Frontal cortex (tissue), 2 donors: ENCODE results near the gene MTIF2.

DNA sequence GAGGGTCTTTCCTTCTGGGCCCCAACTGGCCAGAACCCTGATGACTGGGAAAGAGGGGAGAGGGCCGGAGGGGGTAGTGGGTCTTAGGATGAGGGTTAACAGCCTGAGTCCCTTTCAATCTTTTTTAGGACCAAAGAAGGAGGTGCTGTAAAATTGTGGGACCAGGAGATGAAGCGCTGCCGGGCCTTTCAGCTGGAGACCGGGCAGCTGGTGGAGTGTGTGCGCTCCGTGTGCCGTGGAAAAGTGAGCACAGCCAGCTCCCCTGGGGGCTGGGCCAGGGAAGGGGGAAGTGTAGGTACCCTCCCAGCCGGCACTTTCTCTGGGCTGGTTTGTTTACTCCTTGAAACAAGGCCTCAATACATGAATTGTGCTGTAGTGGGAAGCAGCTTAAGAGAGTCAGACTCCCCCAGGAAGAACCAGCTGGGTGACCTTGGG is 90.1 kb downstream of the RTN4 start:
- RAMPAGE, long total RNA = no peak

GRCh38 chr2:54962141-54962916 is 87.9 kb downstream of the RTN4 start:
- RAMPAGE, long total RNA = no peak

- RAMPAGE, long total RNA = no peak
Observed at GRCh38 chr2:54969415-54970707, 80.4 kb downstream of the RTN4 start.

DNA sequence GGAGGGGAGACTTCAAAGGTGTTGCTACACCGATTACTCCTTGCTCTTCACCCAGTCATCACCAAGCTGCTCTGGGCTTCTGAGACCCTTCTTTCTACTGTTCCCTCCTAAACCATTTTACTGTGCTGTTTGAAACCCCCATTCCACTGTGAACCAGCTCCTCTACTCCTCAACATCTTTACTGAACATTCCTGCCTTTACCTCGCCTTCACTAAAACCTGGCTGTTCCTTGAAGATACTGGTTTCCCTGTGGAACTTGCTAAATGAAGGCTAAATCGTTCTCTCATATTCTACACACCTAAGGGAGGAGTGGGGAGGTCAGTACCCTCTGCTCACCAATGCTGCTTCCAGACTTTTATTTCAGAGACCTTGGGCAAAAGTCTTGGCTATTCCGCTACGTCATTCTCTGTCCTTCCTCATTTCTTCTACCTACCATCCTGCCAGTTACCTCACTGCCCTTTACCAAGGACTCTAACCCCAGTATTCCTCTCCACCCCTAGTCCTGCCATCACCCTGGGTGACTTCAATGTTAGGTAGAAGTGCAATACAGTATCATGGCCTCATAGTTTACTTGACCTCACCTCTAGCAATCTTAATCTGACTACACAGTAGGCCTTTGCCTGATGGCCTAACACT is 27.9 kb downstream of the RTN4 start:
- RAMPAGE, long total RNA = no peak

DNA sequence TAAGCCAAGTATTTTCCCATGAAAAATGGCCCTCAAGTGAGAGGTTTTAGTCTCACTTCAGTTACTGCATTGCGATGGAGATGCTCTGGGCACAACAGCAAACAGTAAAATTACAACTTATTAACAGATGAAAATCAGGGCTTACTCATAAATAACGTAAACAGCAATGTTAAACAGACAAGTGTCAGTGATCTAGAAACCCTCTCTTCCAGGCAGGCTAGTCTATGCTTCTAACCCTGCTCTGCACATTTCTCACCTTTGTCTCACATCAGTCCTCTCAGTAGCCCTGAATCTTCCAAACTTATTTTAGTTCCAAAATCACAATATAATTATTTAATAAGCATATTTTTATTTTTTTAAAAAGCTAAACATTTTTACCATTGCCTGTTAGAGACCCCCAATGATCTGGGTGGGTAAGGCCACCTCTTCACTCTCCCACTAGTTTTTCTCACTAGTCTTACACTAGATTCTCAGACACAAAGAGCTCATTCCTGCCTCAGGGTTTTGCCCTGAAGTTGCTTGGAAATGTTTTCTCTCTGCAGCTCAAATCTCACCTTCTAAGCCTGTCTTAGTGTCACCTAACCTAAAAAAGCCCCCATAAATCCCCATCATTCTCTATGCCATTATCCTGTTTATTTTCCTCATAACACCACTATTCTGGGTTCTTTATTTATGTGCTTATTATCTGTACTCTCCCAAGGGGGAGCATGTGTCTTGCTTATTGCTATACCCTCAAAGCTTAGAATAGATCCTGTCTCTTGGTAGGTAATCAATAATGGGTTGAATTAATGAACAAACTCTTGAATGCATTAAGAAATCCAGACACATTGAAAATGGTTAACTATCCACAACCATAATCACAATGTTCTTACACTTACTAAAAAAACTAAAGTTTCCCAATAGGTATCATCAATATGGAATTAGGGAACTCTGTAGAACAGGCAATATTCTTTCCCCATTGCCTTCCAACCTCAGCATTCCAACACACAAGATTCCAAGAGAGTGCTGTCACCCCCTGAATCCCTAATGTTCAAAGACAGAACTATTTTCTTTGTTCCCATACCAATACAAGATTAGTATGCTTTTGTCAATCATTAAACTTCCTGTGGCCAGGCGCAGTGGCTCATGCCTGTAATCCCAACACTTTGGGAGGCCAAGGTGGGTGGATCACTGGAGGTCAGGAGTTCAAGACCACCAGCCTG is 3.9 kb downstream of the RTN4 start:
- RAMPAGE, long total RNA = no peak

GRCh38 chr2:55232943-55233747 is 657 bp downstream of the RPS27A start:
- RAMPAGE, long total RNA = no peak

GRCh38 chr2:55269095-55269704 is at the start of gene MTIF2:
MTIF2 (minus strand) TSS chr2:55269231.
- RAMPAGE, long total RNA = no peak

DNA sequence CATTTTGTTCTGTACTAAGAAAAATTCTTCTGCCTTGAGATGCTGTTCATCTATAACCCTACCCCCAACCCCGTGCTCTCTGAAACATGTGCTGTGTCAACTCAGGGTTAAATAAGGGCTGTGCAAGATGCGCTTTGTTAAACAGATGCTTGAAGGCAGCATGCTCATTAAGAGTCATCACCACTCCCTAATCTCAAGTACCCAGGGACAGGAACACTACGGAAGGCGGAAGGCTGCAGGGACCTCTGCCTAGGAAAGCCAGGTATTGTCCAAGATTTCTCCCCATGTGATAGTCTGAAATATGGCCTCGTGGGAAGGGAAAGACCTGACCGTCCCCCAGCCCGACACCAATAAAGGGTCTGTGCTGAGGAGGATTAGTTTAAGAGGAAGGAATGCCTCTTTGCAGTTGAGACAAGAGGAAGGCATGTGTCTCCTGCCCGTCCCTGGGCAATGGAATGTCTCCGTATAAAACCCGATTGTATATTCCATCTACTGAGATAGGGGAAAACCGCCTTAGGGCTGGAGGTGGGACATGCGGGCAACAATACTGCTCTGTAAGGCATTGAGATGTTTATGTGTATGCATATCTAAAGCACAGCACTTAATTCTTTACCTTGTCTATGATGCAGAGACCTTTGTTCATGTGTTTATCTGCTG is 10.4 kb upstream of the MTIF2 start:
- RAMPAGE, long total RNA = no peak

GRCh38 chr2:55339166-55339913 is 70.3 kb upstream of the MTIF2 start:
- RAMPAGE, long total RNA = no peak

DNA sequence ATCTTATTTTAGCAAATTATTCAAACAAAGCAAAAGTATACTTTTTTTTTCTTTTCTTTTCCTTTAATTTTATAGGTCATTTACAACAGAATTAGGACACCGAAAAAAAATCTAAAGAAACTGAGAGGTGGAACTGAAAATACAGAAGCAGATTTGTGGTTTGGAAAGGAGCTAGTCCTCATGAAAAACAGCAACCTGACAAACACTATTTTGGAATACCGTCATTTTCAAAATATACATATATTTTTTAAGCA is 2.9 kb downstream of the CCDC88A start:
- RAMPAGE, long total RNA = no peak

DNA sequence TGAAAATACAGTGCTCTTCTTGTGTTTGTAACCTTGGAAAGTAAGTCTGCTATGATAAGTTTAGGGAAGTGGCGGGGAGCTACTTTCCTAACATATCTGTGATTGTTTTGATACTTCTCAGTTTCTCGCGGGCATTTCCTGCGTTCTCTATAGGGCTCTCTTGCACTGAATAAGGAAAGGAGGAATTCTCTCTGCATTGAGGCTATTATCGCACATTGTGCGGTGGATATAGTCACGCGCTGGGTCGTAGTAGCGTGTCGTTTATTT is 854 bp upstream of the PPP4R3B start:
- RAMPAGE, long total RNA = no peak

- RAMPAGE, long total RNA = no peak
Observed at GRCh38 chr2:55672069-55673205, 21.2 kb downstream of the PNPT1 start.

- RAMPAGE, long total RNA = no peak
Observed at GRCh38 chr2:55885546-55886059, 38.0 kb downstream of the EFEMP1 start.

DNA sequence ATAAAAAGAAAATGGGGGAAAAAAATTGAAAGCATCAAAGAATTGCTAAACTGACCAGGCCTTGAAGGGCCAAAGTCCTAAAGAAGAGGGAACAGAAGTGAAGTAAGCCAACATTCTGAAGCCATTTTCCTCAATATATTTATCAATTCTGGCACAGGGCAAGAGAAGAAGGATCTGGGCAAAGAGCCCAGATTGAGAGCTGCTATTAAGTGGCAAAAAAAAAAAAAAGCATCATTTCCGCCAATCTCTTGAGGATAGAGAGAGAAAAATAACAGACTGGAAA is 25.7 kb downstream of the FANCL start:
- RAMPAGE, long total RNA = no peak

DNA sequence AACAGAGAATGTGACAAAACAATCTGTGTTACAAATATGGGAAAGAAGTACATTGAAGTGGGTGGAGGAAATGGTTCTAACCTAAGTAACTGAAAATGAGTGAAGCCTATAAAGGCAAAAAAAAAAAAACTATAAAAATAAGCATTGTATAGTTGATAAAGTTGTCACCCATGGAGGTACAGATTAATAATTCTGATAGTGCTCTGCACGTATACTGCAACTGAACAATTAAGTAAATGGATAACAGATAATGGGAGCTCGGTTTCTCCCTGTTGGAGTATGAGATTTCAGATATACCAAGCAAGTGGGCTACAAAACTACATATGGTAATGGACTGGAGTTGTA is 22.6 kb downstream of the FANCL start:
- RAMPAGE, long total RNA = no peak

- RAMPAGE, long total RNA = no peak
Observed at GRCh38 chr2:58428983-58429630, 188.0 kb upstream of the FANCL start.

DNA sequence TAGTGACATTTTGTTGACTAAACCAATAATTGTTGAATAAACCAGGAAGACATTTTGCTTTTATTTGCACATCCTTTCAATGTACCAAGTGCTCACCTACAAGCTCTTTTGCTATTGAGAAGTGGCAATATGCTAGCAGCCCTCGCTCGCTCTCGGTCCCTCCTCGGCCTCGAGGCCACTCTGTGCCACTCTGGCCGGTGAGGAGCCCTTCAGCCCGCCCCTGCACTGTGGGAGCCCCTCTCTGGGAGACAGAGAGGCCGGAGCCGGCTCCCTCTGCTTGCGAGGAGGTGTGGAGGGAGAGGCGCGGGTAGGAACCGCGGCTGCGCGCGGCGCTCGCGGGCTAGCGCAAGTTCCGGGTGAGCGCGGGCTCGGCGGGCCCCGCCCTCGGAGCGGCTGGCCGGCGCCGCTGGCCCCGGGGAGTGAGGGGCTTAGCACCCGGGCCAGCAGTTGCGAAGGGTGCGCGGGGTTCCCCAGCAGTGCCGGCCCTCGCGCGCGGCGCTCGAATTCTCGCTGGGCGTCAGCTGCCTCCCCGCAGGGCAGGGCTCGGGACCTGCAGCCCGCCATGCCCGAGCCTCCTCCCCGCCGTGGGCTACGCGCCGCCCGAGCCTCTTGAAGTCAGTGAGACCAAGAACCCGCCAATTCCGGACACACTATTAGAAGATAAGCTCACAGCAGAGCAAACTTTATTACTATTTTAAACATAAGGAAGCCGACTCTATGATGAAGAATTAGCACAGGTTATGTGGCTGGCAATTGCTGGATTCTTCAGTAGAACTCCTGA is 825.7 kb upstream of the FANCL start:
- RAMPAGE, long total RNA = no peak

GRCh38 chr2:60104775-60105296 is 448.6 kb downstream of the BCL11A start:
- RAMPAGE, long total RNA = no peak

GRCh38 chr2:60410566-60411234 is 142.8 kb downstream of the BCL11A start:
- RAMPAGE, long total RNA = no peak

GRCh38 chr2:60644734-60645415 is 91.4 kb upstream of the BCL11A start:
- RAMPAGE, long total RNA = no peak